Endothelial cell of umbilical vein (primary cell): ENCODE measurements around a stretch of chr11.

DNA sequence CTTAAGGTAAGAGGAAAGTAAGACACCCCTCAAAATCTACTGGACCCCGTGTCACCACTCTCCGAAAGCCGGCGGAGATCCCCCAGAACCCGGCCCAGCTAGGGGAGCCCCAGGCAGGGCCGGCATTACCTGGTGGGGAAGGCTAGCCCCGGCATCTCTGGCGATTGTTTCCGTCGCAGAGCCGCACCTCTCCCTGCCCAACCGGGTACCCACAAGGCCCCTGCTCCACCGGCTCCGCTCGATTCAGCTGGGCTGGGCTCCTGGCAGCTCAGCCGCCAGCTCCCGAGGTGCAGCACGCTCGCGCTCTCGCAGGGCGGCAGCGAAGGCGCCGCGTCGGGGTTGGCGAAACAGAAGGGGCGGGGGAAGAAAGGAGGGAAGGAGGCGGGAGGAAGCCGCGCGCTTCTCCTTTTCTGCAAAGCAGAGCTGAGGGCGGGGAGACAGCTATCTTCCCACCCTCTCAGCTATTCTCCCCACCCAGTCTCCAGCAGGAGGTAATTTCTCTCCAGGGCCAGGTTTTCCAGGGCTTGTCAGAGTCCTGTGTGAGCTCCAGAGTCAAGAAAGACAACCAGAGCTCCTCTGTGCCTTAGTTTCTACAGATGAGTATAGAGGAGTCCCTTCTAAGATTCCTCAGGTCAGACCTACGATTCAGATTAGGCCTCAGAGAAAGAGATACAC is 62.1 kb downstream of the PAK1 start:
- PRO-cap, result bidirectional peak, plus-strand start at position 415 of the sequence, minus-strand start at position 308 of the sequence
CAGE:
- cytosol, long polyA minus RNA, result start-site peak on the minus strand centred at position 313 of the sequence, 29 bp wide, 12 reads
- cytosol, long polyA plus RNA, result no peak
- long polyA plus RNA, result no peak
- nucleus, long polyA minus RNA, result start-site peak on the minus strand centred at position 310 of the sequence, 23 bp wide, 54 reads
- nucleus, long polyA plus RNA, result no peak

- PRO-cap, result no peak
CAGE:
- cytosol, long polyA minus RNA, result no peak
- cytosol, long polyA plus RNA, result no peak
- long polyA plus RNA, result no peak
- nucleus, long polyA minus RNA, result no peak
- nucleus, long polyA plus RNA, result no peak
Observed at GRCh38 chr11:77642040-77642613, 4.5 kb upstream of the CLNS1A start.

GRCh38 chr11:78036860-78037625 is 14.0 kb upstream of the KCTD14 start:
- PRO-cap, result no peak
CAGE:
- cytosol, long polyA minus RNA, result no peak
- cytosol, long polyA plus RNA, result no peak
- long polyA plus RNA, result no peak
- nucleus, long polyA minus RNA, result no peak
- nucleus, long polyA plus RNA, result no peak

DNA sequence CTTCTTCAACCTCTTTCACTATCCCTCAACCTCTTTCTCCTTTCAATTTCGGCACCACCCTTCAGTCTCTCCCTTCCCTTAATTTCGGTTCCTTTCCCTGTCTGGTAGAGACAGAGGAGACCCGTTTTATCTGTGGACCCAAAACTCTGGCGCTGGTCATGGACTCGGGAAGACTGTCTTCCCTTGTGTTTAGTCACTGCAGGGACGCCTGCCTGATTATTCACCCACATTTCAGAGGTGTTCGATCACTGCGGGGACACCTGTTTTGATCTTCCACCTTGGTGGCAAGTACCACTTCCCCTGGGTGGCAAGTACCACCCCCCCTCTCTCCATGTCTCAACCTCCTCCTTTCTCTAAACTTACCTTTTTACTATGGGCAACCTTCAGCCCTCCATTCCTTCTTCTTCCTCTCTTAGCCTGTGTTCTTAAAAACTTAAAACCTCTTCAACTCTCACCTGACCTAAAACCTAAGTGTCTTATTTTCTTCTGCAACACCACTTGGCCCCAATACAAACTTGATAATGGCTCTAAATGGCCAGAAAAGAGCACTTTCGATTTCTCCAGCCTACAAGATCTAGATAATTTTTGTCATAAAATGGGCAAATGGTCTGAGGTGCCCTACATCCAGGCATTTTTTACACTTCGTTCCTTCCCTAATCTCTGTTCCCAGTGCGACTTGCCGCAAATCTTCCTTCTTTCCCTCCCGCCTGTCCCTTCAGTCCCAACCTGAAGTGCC is 2.0 kb upstream of the NDUFC2 start:
- PRO-cap, result no peak
CAGE:
- cytosol, long polyA minus RNA, result no peak
- cytosol, long polyA plus RNA, result no peak
- long polyA plus RNA, result no peak
- nucleus, long polyA minus RNA, result no peak
- nucleus, long polyA plus RNA, result no peak

DNA sequence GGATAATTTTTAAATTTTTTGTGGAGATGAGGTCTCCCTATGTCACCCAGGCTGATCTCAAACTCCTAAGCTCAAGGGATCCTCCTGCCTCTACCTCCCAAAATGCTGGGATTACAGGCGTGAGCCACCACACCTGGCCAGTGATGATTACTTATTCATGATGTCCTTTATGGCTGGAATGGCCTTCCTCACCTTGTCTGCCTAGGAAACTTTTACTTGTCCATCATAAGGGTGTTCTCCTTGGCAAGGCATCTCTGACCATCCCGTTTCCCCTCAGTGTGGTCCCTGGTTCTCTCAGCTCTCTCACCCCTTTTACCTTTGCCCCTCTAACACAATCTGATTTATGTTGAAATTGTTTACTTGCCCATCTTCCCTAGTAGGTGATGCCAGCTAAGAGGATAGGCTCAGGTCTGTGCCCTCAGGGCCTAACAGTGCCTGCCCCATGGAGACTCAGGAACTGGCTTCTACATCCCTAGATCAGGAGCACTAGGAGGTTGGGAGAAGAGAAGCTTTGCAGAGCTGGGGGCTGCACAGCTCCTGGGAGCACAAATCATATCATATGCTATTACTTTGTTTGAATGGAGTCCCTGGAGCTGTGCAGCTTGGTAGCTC is 21.1 kb upstream of the ALG8 start:
- PRO-cap, result no peak
CAGE:
- cytosol, long polyA minus RNA, result no peak
- cytosol, long polyA plus RNA, result no peak
- long polyA plus RNA, result no peak
- nucleus, long polyA minus RNA, result no peak
- nucleus, long polyA plus RNA, result no peak

- PRO-cap, result no peak
CAGE:
- cytosol, long polyA minus RNA, result no peak
- cytosol, long polyA plus RNA, result no peak
- long polyA plus RNA, result no peak
- nucleus, long polyA minus RNA, result no peak
- nucleus, long polyA plus RNA, result no peak
Observed at GRCh38 chr11:78219620-78220472, 31.1 kb downstream of the USP35 start.

DNA sequence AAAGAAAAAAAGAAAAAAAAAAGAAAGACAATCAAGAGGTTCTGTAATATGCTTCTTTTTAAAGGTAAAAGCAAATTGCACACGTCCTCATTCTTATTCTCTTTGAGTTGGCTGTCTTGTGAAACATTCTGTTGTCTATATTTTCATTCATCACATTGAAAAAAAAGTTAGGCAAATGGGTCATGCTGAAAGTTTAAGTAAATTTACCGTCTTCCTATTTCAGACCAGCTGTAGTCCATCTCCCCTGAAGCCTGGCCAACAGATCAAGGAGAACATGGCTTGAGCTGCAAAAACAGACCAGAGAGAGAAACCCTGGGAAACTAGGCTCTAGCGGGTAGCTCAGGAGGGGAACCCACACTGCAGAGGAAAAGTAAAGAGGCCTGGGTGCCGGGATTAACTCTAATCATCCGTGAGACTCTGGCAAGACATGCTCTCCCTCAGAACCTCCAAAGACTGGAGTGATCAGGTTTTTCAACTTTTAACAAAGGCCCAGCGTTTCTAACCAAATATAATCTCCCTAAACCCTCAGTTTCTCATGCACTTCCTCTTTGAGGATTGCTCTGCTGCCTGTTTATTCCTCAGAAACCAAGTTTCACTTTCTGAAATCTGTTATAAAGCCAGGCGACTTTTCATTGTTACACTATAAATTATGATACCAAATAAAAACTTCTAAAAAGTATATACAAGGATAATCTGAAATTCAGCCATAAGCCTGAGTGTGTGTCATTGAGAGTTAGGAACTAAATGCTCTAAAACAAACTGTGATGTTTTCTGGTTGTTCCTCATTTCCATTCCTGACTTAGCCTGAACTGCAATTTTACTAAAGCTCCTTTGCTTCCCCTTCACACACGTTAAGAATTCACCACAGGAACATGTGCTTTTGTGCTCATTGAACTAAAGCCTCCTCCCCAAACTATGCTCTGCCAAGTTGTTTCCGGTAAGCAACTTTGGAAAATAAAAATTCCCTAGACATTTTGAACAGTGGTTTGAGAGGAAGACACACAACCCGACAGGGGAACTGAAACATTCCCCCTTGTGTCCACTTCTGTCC is 67.4 kb downstream of the GAB2 start:
- PRO-cap, result no peak
CAGE:
- cytosol, long polyA minus RNA, result no peak
- cytosol, long polyA plus RNA, result no peak
- long polyA plus RNA, result no peak
- nucleus, long polyA minus RNA, result no peak
- nucleus, long polyA plus RNA, result no peak

GRCh38 chr11:78424656-78425372 is 7.2 kb upstream of the GAB2 start:
- PRO-cap, result unidirectional peak, plus-strand start at chr11:78424885
CAGE:
- cytosol, long polyA minus RNA, result no peak
- cytosol, long polyA plus RNA, result no peak
- long polyA plus RNA, result no peak
- nucleus, long polyA minus RNA, result no peak
- nucleus, long polyA plus RNA, result no peak

DNA sequence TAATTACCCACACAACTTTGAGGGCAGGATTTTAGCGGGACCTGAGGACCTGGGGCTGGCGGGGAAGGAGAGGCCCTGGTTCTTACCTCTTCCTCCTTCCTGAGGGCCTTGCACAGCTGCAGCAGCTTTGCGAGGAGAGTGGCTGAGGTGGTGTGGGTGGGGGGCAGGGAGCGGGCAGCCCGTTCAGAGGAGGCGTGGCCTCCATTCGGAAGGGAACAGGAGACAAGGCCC is 76.4 kb upstream of the NARS2 start:
- PRO-cap, result no peak
CAGE:
- cytosol, long polyA minus RNA, result no peak
- cytosol, long polyA plus RNA, result no peak
- long polyA plus RNA, result no peak
- nucleus, long polyA minus RNA, result no peak
- nucleus, long polyA plus RNA, result no peak

DNA sequence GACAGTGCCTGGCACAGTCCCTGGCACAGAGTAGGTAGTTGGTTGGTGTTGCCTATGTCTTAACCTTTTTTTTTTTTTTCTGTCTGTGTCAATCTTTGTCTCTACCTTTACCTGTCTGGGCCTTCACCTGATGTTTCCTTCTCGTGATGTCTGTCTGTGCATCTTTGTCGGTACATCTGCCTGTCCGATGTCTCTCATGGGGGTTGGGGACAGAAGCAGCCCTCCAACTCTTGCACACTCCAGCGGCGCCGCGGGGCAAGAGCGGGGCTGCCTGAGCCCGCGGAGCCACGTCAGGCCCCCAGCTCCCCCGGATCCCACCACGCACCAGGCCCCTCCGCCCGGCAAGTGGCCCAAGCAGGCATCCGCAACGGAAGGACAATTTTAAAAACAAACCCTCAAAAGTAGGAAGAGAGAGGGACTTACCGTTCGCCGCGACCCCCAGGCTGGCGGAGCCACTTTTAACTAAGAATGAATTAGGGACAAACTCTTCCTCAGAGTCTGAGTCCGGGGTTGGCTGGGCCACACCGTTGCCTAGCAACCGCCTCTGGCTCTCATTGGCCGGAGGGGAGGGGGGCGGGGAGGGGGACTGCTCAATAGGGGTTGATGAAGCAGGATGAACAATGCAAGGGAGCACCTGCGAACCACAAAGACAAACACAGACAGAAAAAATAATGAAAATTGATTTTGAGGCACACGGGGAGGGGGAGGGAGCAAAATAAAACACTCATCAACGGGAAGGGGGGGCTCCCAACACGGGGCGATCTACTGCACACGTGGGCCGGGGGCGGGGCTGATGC is 387.3 kb upstream of the NARS2 start:
- PRO-cap, result no peak
CAGE:
- cytosol, long polyA minus RNA, result no peak
- cytosol, long polyA plus RNA, result no peak
- long polyA plus RNA, result no peak
- nucleus, long polyA minus RNA, result no peak
- nucleus, long polyA plus RNA, result no peak

- PRO-cap, result no peak
CAGE:
- cytosol, long polyA minus RNA, result no peak
- cytosol, long polyA plus RNA, result no peak
- long polyA plus RNA, result no peak
- nucleus, long polyA minus RNA, result no peak
- nucleus, long polyA plus RNA, result no peak
Observed at GRCh38 chr11:79173576-79174208, 267.1 kb downstream of the TENM4 start.

DNA sequence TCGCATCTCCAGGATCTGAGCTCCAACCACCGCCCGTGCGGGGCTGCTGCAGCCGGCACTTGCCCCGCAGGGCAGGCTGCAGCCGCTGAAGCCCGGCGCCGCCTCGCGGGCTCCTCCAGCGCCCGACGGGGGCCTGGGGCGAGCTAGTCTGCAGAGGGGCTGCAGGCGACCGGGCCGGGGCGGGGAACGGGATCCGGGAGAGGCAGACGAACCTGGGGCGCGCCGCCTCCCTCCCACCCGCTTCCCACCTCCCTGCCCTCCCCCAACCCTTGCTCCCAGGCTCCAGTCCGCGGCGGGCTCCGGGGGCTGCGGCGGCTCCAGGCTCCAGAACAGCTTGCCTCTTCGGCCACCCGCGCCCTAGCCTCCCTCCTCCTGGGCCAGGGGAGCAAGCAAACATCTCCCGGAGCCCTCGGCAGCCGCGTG is 841 bp downstream of the TENM4 start:
- PRO-cap, result no peak
CAGE:
- cytosol, long polyA minus RNA, result no peak
- cytosol, long polyA plus RNA, result no peak
- long polyA plus RNA, result no peak
- nucleus, long polyA minus RNA, result no peak
- nucleus, long polyA plus RNA, result no peak

DNA sequence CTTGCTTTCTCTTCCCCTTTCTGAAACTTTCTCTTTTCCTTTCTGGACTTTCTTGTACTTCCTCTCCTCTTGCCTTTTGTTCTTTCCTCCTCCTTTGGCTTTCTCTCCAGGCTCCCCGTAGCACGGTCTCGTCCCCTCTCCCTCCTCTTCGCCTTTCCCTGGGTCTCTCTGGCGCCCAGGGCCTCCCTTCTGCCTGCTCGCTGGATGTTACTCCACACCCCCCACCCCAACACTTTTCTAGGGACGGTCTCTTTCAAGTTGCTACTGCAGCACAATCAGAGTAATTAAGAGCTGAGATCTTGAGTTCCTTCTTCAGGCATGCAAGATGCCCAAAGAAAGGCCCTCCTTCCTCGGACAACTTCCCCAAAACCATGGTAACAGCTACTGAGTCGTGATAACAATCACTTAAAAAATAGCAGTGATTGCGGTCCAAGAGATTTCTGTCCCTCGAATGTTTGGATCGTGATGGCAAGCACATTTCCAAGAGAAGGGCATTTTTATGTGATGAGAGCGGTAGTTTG is 546 bp upstream of the TENM4 start:
- PRO-cap, result no peak
CAGE:
- cytosol, long polyA minus RNA, result no peak
- cytosol, long polyA plus RNA, result no peak
- long polyA plus RNA, result no peak
- nucleus, long polyA minus RNA, result no peak
- nucleus, long polyA plus RNA, result no peak

- PRO-cap, result no peak
CAGE:
- cytosol, long polyA minus RNA, result no peak
- cytosol, long polyA plus RNA, result no peak
- long polyA plus RNA, result no peak
- nucleus, long polyA minus RNA, result no peak
- nucleus, long polyA plus RNA, result no peak
Observed at GRCh38 chr11:79655696-79656165, 214.9 kb upstream of the TENM4 start.

DNA sequence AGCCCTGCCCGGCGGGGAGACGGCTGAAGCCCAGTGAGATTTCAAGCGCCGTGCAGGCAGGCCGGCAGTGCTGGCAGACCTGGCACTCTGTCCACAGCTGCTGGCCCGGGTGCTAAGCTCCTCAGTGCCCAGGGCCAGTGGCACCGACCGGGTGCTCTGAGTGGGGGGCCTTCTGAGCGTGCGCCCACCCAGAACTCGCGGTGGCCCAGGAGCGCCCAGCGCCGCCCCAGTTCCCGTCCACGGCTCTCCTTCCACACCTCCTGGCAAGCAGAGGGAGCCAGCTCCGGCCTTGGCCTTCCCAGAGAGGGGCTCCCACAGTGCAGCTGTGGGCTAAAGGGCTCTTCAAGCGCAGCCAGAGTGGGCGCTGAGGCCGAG is 989.0 kb downstream of the FAM181B start:
- PRO-cap, result no peak
CAGE:
- cytosol, long polyA minus RNA, result no peak
- cytosol, long polyA plus RNA, result no peak
- long polyA plus RNA, result no peak
- nucleus, long polyA minus RNA, result no peak
- nucleus, long polyA plus RNA, result no peak

DNA sequence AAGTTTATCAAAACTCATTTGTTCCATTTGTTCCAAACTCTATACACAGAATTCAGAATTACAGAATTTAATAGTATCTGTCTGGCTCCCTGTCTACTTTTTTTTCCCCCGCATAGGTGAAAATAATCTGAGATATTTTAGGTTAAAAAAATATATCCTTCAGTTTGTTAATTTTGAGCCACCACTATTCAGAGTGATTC is 313.9 kb downstream of the FAM181B start:
- PRO-cap, result no peak
CAGE:
- cytosol, long polyA minus RNA, result no peak
- cytosol, long polyA plus RNA, result no peak
- long polyA plus RNA, result no peak
- nucleus, long polyA minus RNA, result no peak
- nucleus, long polyA plus RNA, result no peak

- PRO-cap, result no peak
CAGE:
- cytosol, long polyA minus RNA, result no peak
- cytosol, long polyA plus RNA, result no peak
- long polyA plus RNA, result no peak
- nucleus, long polyA minus RNA, result no peak
- nucleus, long polyA plus RNA, result no peak
Observed at GRCh38 chr11:83069697-83070109, 2.0 kb downstream of the RAB30 start.

DNA sequence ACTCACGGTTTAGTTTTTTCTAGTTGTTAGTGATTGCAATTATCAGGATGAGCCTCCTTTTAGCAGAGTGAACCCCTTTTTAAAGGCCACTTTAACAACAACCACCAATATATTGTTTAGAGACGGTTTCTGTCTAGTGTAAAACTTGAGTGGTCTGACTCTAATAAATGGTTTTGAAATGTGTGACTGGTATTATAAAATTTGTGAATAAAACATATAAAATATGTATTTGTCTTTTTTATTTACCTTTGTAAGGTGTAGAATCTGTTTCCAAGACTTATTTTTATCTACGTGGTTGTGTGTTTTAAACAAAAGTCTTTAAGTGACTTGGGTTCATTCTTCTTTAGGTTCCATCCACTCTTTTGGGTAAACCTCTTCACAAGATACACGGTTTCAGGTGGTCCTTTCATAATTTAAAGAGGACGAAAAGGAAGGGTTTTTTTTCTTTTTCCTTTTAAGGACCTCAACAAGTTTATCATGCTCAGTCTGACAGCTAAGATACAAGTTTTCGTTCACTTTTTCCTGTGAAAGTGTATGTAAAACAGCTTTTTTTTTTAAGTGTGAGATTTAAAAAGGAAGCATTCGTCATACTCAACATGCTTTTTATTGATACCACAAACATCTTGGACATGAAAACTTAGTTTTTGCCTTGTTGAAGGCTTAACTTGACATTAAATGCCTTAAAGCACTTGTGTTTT is 1.9 kb downstream of the PCF11 start:
- PRO-cap, result no peak
CAGE:
- cytosol, long polyA minus RNA, result no peak
- cytosol, long polyA plus RNA, result no peak
- long polyA plus RNA, result no peak
- nucleus, long polyA minus RNA, result no peak
- nucleus, long polyA plus RNA, result no peak

DNA sequence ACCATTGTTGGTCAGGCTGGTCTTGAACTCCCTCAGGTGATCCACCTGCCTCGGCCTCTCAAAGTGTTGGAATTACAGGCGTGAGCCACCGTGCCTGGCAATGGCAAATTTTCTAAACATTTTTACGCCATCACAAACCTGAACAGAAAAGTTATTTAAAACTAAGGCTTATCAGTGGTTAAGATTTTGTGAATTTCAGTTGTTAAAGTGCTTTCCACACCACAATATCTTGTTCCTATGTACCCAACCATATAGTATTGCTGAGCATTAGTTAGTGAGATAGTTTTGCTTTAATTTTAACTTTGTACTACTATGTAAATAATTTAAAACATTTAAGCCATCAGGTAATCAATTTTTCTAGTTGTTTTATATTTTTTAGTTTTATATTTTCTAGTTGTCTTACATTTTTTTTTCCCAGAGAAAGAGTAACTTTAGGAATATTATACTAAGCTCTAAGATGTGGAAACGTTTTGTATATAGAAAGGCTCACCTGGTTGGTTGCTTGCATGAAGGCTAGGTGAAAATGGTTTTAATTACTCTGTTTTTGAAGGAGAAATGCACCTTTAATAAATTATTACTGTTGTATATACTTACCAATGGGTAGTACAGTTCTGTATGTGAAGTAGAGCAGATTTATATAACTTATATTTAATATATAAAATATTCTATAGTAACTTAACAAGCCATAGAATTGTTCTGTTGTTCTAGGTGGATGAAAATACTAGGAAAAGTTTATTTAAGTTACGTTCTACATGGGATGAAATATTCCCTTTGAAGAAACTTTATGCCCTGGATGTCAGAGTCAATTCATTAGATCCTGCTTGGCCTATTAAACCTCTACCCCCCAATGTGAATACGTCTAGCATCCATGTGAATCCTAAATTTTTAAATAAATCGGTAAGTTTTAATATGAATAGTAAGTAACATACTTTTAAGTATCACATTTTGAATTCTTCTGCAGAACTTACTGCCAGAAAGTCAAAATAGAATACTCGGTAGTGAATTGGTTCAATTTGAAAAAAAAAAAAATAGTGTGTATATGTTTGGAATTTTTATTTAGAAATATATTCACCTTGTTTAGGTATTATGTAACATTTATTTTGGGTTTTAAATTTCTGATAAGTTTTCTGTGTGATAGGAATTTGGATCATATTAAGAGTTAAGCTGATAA is 6.4 kb downstream of the PCF11 start:
- PRO-cap, result no peak
CAGE:
- cytosol, long polyA minus RNA, result start-site peak on the plus strand centred at position 418 of the sequence, 247 bp wide, 5 reads; start-site peak on the plus strand centred at position 812 of the sequence, 119 bp wide, 8 reads
- cytosol, long polyA plus RNA, result no peak
- long polyA plus RNA, result no peak
- nucleus, long polyA minus RNA, result no peak
- nucleus, long polyA plus RNA, result no peak

GRCh38 chr11:83411256-83411638 is 125.1 kb upstream of the CCDC90B start:
- PRO-cap, result no peak
CAGE:
- cytosol, long polyA minus RNA, result no peak
- cytosol, long polyA plus RNA, result no peak
- long polyA plus RNA, result no peak
- nucleus, long polyA minus RNA, result no peak
- nucleus, long polyA plus RNA, result no peak